Retinal pigment epithelial cell (primary cell): Measurements from ENCODE around the genes CENPT and SLC12A4.

GRCh38 chr16:67546336-67547568 is 15.6 kb upstream of the CTCF start:
- RRBS, result no CpG with 5 or more reads among the region's 16 CpGs

GRCh38 chr16:67599232-67599896 is 37.0 kb downstream of the CTCF start:
- RRBS, result no CpG with 5 or more reads among the region's 9 CpGs

GRCh38 chr16:67847071-67848188 is at the start of gene CENPT:
TSS of gene CENPT (minus strand) at chr16:67847693.
- RRBS, result 2% methylated on average over 28 of the region's 65 CpGs

DNA sequence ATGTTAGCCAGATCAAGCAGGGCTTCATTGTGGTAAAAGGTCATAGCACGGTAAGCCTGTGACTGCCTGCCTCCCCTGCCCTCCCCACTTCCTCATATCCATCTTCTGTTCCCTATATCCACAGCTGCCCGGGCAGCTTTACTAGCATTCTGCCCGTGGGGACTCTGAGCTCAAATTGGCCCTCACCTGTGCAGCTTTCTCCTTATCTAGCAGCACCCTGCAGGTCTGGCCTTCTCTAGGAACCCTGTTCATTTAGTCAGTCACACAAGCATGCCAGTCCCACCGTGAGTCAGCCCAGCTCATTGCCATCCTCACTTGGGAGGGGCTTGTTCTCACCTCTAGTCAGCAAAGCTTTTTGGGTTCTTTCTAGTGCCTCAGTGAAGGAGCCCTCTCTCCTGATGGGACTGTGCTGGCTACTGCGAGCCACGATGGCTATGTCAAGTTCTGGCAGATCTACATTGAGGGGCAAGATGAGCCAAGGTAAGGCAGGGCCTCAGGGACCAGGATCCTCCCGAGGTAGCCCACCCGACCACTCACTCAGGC is 5.0 kb downstream of the EDC4 start:
- RRBS, result no CpG with 5 or more reads among the region's 8 CpGs

DNA sequence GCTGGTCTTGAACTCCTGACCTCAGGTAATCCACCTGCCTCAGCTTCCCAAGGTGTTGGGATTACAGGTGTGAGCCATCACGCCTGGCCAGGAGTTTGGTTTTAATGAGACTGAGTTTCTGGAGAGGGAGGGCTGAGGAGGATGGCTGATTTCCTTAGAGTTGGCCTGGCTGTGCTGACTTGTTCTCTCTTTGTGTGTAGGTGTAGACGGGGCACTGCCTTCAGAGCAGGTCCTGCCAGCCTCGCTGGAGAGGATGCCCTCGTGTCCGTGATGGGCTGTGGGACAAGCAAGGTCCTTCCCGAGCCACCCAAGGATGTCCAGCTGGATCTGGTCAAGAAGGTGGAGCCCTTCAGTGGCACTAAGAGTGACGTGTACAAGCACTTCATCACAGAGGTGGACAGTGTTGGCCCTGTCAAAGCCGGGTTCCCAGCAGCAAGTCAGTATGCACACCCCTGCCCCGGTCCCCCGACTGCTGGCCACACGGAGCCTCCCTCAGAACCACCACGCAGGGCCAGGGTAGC is 15.5 kb downstream of the PSKH1 start:
- RRBS, result no CpG with 5 or more reads among the region's 12 CpGs

- RRBS, result no CpG with 5 or more reads among the region's 6 CpGs
Measured at GRCh38 chr16:67917103-67917763, 14.4 kb downstream of the CTRL start.

DNA sequence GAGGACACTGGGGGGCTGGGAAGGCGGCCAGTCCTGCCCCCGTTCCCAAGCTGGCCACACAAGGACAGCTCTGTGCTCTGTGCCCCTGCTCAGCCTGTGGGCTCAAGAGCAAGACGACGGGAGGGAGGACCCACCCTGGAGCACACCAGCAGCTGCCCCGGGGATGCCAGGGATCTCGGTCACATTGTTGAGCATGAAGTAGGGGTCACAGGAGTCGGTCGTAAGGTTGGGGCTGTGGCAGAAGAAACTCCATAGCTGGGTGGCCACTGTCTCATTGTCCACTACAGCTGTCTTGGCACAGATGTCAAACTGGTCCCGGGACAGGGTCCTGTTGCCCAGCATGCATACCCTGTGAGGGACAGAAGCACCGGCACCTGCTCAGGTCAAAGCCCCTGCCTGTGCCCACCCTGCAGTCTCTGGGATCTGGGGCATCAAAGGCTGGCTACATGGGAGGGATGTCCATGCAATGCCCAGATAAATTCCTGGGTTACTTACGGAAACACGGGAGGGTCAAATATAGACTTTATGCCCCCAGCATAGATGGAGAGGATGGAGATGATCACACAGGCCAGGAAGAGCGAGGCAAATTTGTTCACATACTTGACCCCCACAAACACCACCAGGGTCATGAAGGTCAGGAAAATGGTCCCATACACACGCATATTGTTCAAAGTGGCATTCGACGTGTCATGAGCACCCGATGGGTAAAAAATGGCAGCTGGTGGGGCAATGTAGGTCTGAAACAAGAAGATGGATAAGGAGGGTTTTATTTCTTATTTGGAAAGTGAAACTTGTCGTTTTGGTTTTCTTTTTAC is 8.0 kb upstream of the LCAT start:
- RRBS, result no CpG with 5 or more reads among the region's 18 CpGs

DNA sequence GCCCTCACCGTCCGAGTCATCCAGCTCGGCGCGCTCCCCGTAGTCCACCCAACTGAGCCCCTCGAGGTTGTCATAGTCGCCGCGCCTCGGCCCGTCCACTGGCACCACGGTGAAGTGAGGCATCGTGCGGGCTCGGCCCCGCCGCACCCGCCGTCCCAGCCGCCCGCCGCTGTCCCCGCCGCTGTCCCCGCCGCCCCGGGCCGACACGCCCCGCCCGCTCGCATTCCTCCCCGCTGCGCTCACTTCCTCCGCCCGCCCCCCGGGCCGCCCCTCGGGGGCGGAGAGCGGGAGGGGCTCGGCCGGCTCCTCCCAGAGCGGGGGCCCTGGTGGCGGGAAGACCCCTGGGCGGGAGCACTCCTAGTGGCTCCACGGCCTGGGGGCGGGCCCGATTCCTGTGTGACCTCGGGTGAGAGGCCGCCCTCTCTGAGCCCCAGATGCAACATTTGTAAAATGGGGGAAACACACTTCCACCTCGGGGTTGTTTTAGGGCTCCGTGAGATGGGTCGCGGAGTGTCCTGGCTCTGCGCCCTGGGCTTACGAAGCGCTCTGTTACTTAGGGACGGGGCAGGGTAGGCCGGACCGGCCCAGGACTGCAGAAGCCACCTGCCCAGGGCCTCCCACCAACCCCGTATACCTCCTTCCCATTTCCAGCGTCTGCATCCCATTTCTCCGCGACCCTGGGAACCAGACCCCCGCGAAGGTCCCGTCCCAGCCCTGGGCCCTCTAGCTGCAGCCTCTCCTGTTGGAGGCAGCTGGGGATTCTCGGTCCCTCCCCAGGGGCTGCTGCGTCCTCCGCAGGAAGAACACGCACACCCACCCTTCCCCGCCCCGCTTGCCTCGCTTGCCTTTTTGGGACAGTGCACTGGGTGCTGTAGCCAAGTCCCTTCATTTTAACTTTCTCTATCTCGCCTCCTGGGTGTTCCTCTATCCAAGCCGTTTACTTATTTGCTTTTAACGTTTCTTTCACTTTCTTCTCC is at the start of gene SLC12A4:
TSS of gene SLC12A4 (minus strand) at position 207 of the 977 bp plus-strand sequence.
- RRBS, result under 1% methylated on average over 17 of the region's 79 CpGs

DNA sequence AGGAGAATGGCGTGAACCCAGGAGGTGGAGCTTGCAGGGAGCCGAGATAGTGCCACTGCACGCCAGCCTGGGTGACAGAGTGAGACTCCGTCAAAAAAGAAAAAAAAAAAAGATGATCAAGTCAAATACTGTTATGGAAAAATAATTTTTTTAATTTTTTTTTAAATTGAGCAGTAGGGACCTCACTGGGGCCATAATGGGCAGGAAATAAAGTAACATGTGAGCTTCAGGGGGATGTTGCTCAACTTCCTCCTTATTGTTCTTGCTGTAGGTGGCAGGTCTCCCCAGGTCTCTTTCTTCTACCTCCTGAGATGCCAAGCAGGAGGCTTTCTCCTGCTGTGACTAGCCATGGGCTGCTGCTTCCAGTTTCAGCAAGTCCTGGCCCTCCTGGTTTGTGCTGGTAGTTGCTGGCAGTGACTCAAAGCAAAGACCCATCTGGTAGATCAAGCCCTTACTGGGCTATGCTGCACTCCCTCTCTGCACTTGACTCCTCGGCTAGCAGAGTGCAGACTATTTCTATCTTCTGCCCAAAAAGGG is 2.3 kb downstream of the DPEP2NB start:
- RRBS, result no CpG with 5 or more reads among the region's 5 CpGs

GRCh38 chr16:68037716-68038184 is 14.7 kb downstream of the DUS2 start:
- RRBS, result no CpG with 5 or more reads among the region's 5 CpGs

GRCh38 chr16:68074597-68075480 is 10.3 kb upstream of the NFATC3 start:
- RRBS, result no CpG with 5 or more reads among the region's 8 CpGs

- RRBS, result no CpG with 5 or more reads among the region's 21 CpGs
Measured at GRCh38 chr16:68232220-68232897, 3.6 kb downstream of the ESRP2 start.

DNA sequence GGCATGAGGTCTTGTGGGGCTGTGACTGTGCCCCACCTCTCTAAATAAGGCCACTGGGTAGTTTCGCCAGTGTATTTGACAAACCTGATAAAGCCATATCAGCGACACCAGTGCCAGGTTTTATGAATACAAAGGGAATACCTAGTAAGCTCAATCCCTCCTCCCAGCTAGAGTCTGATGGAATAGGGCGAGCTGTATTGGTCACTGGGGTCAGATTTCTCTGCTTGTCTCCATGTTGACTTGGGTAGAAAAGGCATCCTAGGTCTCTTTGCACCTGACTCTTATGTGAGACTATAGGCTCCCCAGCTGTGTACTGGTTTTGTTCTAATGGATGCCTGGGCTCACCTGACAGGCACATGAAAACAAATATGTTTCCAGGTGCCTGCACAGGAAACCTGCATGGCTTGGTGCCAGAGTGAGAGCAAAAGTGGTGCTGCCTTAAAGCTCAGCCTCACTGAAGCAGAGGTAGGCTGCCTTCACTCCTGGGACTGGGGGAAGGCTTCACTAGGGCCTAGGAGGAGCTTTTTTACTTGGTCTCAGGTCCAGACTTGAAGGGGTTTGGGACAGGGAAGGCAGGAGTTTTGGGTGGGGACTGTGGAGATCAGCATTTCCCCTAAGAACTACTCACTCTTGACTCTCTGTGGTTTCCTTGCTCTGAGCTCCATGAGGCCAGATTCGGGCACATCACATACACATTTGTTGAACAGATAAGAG is 8.4 kb downstream of the SLC7A6 start:
- RRBS, result no CpG with 5 or more reads among the region's 4 CpGs

GRCh38 chr16:68370785-68371350 is 60.0 kb downstream of the PRMT7 start:
- RRBS, result no CpG with 5 or more reads among the region's 29 CpGs

- RRBS, result no CpG with 5 or more reads among the region's 13 CpGs
Measured at GRCh38 chr16:68387285-68387877, 60.9 kb downstream of the SMPD3 start.

DNA sequence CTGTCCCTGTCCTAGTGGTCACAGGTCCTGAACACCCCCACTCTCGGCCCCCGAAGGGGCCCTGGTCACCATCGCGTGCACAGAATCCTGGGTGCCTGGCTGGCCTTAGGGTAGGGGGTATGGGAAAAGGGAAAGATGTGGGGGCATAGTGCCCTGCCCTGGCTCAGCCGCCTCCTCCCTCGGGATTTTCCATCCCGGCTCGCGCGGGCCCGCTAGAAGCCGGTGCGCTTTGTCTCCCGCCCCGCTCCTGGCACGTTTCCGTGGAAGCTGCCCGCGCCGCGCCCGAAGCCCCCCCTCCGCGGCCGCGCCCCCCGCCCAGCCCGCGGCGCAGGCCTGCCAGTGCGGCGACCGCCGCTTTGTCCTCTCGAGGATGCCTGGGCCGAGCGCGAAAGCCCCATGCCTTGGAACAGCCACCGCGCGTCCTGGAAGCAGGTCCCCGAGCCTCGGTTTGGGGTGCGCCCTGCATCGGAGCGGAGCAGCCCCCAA is 1.5 kb downstream of the SMPD3 start:
- RRBS, result no CpG with 5 or more reads among the region's 46 CpGs

GRCh38 chr16:68470387-68471152 is 22.3 kb upstream of the SMPD3 start:
- RRBS, result no CpG with 5 or more reads among the region's 12 CpGs

GRCh38 chr16:68520662-68521268 is 18.3 kb upstream of the ZFP90 start:
- RRBS, result no CpG with 5 or more reads among the region's 22 CpGs

GRCh38 chr16:68589330-68589628 is 50.2 kb downstream of the ZFP90 start:
- RRBS, result no CpG with 5 or more reads among the region's 16 CpGs